H7 (cell line): Measurements from ENCODE around the gene PRELID3B.

DNA sequence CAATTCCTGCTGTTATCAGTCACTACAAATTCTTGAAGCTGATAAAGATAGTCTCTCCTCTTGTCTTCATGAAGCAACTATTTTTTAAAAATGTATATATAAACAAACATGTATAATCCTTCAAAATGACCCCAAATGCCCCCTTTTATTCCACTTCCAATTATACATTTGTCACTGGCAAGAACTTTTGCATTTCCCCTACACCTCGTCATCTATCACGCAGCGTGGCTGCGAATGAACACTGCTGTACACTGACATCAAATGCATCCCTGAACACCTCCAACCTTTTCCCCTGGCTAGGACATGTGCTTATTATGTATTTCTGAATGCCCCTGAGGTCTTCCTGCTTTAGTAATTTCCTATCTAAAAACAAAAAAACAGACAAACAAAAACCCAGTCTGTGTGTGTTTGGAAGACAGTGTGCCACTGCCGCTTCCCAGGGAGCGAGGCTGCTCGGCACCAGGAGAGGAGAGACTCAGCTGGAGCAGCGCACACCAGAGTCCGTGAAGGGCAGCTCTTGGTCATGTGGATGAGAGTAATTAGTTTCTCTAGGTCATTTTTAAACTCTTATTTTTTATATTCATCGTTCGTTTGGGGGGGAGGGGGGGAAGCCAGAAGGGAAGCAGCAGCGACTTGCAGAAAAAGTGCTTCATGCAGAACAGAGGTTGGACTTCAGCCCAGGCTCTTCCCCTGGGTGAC lies 9.9 kb upstream of the ANKRD60 start:
- RAMPAGE, long total RNA, result no peak

DNA sequence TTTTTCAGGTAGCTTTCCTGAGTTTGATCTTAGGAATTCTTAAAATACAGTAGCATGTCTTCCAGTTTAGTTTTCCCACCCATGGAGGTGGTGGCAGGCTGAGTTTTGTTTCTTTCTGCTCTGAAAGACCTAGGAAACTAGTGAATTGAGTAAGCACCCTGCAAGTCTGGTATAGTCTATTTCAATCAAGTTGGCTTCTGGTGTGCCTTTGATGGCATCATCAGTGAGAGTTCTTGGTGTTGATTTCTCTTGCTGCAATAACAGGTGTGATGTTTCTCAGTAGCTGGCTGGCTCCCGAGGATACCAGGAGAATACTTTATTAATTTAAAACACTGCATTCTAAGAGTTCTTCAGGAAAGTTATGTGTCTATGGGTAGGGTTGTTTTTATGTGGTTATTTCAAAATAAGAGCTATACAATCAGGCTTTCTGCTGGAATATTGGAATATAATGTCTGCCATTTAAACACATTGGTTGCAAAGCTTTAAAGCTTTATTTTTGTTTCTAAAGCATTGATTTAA lies 19.0 kb downstream of the VAPB start:
- RAMPAGE, long total RNA, result no peak

DNA sequence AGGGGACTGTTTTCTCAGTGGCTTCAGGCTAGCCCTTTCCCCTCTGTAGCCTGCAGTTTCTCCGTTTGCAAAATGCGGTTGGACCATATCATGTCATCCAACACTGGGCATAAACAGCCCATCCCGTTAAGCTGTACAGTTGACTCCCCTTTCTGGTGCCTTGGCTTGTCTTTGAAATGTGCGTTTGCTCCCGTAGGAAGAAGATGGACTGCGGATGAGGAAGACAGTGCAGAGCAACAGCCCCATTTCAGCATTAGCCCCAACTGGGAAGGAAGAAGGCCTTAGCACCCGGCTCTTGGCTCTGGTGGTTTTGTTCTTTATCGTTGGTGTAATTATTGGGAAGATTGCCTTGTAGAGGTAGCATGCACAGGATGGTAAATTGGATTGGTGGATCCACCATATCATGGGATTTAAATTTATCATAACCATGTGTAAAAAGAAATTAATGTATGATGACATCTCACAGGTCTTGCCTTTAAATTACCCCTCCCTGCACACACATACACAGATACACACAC lies 54.9 kb downstream of the VAPB start:
- RAMPAGE, long total RNA, result no peak

DNA sequence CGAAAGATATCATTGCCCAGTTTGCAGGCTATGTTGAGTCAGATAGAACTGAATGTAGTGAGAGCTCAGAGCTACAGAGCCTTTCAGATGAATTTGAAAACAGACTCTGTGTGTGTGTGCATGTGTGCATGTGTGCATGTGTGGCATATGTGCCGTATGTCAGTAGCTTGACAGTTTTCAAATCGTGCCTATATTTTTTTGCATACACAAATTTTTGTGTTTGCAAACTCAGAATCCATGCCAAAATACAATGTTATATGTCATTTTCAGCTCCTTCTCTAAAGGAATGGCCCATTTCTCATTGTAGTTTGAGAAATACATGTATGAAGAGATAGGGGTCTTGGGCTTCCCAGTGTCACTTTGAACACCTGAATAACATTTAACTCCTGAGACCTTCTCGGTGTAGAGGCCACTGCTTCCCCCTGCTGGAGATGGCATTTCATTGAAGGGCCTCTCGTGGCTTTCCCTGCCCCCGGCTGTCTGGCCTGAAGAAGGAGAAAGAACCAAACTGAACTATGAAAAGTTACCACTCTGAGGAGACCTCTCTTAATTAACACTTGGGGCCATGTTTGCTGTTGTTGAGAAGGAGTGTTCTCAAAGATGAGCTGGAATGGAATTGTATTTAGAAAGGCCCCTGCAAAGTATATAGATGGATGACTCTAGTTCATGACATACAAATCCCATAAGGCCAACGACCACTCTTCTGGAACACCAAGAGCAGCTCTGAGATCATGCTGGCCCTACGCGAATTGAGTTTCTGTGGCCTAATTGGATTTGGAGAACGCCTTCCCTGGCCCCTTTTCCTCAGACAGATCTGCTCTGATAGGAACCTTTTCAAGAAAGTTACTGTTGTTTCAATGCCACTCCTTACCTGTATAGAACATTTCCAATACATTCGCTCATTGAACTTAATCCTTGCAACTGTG lies 58.8 kb downstream of the VAPB start:
- RAMPAGE, long total RNA, result no peak

DNA sequence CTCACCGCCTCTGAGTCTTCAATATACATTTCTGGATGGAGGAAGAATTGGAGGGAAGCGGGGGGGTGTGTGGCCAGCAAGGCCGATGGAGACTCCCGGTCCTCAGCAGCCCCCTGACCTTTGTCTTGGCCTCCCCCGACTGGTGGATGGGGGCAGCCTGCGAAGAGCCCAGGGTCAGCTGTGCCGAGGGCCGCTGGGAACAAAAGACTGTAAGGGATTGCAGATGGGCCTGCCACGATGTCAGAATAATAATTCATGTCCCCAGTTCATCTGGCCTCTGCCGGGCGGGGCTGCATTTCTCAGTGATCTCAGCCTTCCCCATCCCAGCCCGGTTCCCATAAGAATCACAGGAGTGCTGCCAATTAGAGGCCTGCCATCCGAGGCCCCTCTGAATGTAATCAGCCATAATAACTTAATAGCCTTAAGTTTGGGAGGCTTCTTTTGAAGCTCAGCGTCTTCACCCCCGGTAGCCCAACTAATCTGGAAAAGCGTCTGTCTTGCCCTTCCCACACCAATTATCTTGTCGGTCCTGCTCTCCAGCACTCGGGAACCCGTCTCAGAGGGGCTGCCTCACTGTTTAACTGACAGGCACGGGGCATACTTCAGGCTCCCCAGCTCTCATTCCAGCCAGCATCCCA lies 54.1 kb upstream of the STX16 start:
- RAMPAGE, long total RNA, result no peak

DNA sequence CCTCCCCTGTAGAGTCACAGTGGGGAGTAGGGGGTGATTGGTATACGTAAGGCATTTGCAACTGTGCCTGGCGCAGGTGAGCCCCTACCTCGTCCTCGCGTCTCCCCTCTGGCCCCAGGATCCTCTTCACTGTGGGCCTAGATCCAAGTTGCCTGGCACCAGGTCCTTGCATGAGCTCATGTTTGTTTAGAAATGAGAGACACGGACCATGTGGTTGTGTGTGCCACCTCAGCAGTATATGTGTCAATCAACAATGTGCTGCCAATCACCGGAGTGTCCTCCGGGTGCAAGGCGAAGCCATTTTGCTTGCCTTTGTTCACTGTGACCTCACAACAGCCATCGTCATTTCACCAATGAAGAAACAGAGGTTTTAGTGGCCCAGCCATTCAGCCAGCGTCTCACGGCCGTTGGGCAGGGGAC lies 36.0 kb upstream of the STX16 start:
- RAMPAGE, long total RNA, result no peak

GRCh38 chr20:58650140-58650611 lies 907 bp upstream of the STX16 start:
- RAMPAGE, long total RNA, result no peak

DNA sequence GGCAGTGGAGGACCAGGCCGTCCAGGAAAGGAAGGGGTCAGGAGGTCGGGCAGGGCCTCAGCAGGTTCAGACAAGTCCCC lies 128 bp downstream of the STX16 start:
- RAMPAGE, long total RNA, result no peak

DNA sequence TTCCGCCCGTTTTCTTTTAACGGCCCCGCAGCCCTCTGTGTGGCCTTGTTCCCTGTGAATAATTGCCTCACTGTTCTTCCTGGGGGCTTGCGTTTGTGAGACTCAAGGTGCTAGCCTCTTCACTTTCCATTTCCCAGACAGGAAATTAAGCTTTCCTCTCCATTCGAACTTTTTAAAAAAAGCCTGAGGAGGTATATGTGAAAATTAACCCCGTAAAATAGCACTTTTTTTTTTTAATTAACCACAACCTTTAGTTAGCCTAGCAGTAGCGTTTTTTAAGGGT lies 1.5 kb downstream of the STX16 start:
- RAMPAGE, long total RNA, result no peak

GRCh38 chr20:58685329-58686205 lies 7.0 kb upstream of the NPEPL1 start:
- RAMPAGE, long total RNA, result no peak

GRCh38 chr20:58722290-58722525 lies 29.6 kb downstream of the NPEPL1 start:
- RAMPAGE, long total RNA, result no peak

DNA sequence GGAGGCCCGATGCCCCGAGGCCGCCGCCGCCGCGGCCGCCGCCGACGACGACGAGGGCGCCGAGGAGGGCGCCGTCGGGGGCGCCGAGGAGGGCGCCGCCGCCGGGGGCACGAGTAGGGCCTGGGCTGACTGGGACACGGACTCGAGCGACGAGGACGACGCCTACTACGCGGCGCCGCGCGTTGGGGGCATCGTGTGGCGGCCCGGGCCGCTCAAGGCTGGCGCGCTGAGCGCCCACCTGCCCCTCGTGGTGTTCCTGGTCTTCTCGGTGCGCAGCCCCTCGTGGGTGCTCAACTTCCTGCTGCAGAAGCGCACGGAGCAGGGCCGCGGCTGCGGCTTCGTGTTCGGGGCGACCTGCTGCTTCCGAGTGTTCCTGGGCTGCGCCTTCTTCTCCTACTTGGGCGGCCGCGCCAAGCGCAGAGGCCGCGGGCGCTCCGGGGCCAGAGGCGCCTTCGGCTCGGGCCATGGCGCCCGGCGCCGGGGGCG lies 944 bp upstream of the GNAS start:
- RAMPAGE, long total RNA, result no peak

DNA sequence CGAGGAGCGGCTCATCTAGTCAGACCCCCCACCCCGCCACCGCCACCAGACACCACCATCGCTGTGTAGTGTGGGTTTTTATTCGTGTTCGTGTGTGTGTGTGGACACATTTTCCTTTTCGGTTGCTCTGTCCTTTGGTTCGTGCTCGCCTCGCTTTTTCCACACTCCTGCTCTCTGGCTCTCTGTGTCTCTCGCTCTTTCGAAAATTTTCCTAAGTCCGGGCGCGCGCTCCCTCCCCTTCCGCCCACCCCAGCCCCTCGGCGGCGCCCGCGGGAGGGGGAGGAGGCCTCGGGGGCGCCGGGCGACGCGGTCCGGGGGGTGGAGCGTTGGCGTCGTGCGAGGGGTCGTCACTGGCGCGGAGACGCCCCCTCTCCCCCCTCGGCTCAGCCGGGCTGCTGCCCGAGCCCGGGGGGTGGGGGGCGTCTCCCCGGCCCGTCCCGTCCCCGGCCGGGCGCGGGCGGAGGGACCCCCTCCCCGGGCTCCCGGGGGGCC lies 455 bp upstream of the GNAS start:
- RAMPAGE, long total RNA, result no peak

- RAMPAGE, long total RNA, result no peak
Measured at GRCh38 chr20:58891882-58892889, 965 bp downstream of the GNAS start.

GRCh38 chr20:58894556-58895294 lies 3.5 kb downstream of the GNAS start:
- RAMPAGE, long total RNA, result no peak

DNA sequence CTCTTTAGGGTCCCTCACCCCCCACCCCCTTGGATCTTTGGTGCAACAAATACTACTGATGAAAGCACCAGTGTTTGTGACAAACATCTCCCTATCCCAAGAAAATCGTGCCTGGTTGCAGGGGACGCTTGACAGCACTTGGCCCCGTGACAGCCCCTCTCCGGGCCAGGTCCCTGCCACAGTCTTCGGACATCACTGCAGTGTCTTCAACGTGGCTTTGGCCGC lies 4.5 kb downstream of the GNAS start:
- RAMPAGE, long total RNA, result no peak

- RAMPAGE, long total RNA, result no peak
Measured at GRCh38 chr20:58902567-58902849, 11.3 kb downstream of the GNAS start.

DNA sequence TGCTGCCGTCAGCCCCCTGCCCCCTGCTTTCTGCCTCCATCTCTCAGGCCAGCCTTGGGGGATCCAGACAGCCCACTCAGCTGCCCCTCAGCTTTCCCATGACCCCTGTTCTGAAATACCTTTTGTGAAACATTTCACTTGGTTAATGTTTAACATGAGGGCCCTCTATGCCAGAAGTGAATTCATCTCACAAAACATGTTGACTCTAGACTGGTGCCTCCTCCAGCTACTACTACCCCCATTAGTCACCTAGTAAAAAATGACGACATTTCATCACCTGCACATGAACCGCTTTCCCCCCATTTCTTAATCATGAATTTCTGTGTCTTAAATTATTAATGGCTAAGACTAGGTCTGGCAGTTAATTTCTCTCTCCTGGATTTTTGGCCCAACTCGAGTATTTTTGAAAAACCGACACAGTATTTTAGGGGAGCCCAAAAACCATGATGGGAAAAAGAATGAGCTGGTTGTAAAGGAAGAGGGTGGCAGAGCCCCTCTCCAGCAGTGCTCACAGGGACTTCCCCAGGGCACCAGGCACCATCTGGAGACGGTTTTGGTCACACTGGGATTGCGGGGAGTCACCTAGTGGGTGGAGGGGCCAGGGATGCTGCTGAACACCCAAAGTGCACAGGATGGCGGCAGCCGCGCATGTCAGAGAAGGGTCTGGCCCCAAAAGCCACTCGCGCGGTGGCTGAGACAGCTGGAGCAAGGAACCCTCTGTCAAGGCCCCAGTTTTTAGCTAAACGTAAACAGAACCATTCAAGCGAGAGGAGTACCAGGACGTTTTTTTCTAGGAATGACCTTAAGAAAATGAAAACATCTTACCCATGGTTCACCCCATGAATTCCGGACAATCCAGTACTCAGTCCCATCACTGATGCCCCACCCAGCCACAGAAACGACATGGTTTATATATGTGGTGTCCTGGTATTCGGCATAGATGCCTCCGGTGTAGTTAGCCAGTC lies 11.0 kb downstream of the CTSZ start:
- RAMPAGE, long total RNA, result no peak

DNA sequence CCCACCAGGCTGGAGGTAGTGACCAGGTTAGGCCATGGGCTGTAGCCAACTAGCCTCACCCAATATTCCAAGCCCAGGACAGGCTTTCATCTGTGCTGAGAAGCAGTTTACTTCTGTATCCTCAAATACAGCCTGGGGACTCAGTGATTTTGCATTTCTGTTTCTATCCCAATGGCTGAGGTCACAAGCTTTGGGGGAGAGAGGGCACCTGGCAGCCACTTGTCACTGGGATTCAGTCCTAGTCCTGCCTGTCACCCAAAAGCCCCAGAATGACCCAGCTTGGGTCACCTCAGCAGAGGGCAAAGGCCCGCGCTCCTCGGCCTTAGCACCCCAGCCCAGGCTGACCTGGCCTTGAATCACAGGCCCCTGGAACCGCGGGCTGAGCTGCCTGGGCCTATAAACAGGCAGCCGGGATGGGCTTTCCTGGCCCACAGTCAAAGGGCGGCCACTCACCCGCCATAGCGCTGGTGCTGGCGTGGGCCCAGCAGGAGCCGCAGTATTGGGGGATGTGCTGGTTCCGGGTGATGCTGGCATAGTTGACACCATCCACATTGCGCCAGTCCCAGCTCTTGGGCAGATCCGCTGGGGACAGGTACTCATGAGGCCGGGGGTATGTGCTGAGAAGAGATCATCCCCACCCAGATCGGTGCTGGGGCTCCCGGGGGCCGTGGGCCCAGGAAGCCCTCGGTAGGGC lies 1.0 kb downstream of the CTSZ start:
- RAMPAGE, long total RNA, result no peak

GRCh38 chr20:59042527-59043258 lies at the start of gene PRELID3B:
TSS of gene PRELID3B (minus strand) at chr20:59042786.
- RAMPAGE, long total RNA, result start-site peak on the minus strand at chr20:59042755-59042835, 251 reads